Ureter (tissue), 1 donor: ENCODE results near the genes RABIF, ADORA1 and CHIT1.

- PRO-cap, result no peak
Measured at GRCh38 chr1:202349391-202349609, 801 bp downstream of the PPP1R12B start.

GRCh38 chr1:202462455-202462614, 113.8 kb downstream of the PPP1R12B start:
- PRO-cap, result no peak

DNA sequence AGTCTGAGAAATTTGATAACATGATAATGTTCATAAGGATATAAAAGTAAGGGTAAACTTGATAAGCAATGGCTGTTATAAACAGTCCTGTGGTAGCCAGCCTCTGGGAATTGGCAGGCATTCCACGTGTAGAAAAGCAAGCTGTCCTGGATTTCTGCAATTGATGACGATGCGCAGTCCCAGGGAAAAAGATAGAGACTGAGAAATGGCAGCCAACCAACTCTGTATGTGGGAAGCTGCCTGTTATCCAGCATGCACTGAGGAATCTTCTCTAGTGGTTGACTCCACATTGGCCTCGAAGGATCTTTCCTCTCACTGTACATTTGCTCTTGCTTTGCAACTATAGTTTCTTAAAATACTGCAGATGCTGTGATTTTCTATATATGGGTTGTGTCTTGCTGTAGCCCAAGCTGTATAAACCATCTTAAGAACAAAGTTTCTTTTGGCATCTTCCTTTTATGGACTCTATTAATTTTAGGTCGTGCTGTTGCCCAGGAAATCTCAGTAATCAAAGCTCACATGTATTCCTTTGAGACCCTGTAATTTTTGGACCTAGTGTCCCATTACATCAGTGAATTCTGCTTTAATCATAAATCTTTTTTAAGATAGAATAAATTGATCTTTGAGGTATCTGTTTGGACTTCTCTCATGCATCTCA, 157.5 kb downstream of the PPP1R12B start:
- PRO-cap, result no peak

GRCh38 chr1:202520141-202521270, 172.0 kb downstream of the PPP1R12B start:
- PRO-cap, result no peak

- PRO-cap, result no peak
Measured at GRCh38 chr1:202565997-202566806, 144.1 kb downstream of the SYT2 start.

GRCh38 chr1:202805400-202806144, 2.6 kb downstream of the KDM5B start:
- PRO-cap, result no peak

DNA sequence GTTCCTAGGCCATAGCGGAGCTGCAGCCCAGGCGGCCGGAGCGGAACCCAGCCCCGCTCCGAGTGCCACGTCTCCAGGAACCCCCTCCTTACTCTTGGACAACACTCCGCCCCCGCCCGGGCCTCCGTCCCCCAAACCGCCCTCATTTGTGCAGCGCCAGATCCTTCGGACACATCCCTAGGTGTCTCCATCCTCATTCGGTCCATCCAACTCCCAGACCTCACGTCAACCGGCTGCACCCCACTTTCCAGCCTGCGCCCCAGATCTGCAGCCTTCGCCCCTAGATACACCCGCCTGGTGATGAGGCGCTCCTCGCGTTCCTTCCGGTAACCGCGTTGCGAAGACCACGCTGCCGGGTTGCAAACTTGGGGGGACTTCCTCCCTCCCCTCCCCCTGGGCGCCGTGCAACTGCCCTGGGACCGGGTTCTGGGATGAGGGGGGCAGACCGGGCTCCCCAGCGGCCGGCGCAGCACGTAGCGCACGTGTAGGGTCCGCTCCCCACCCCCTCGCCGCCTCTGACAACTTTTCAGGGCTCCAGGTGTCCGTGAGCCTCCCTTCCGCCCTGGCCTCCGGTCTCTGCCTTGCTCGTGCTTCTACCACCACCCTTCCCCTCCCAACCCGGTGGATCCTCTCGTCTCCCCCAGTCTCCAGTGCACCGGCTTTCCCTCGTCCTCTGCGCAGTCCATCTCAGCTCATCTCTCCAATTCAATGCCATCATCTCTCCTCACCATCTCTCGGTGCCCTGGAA, 3.0 kb upstream of the KDM5B start:
- PRO-cap, result unidirectional peak, minus-strand start at position 64 of the sequence

DNA sequence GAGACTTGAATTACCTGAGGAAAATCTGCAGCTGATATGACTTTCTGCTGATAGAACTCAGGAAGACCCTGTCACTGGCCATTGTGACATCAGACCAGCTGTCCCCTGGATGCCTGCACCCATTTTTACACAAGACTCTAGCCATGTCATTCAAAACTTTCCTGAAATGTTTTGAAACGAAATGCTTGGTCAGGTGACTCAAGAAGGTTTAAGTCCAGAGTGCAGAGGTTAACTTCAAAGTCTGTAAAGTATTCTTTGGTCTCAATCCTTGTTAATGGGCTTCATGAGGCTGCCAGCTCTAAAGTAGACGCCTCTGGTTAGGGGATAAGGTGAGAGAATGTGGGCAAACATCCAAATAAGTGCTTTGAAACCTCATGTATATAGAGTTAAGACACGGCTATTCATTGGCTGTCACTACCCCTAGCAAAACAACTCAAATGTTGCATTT, 26.3 kb downstream of the RABIF start:
- PRO-cap, result no peak

DNA sequence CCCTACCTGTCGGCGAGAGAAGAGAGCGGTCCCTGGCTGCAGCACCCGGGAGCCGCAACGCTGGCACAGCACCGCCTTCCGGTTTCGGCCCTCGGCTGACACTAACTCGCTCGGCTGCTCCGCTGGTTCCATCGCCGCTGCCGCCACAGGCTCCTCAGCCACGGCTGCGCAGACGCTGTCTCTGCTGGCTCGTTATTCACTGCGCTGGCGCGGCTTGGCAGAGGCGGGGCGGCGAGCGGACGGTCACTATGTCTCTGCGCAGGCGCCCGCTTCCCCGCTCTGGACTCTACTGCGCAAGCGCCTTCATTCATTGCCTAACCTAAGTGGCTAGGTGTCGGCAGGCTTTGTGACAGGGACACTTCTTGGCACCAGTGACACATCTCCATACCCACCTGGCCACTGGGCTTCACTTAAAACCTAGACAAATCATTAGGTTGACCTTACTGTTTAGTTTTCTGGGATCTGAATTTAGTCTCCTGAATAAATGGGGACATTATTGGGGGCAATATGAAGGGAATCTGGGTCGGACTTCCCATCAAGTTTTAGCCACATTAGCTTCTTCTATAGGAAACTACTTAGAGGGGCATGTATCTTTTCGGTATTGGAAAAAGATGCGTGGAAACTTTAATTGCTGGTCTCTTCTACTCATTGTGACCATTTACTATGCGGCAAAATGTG, at the start of gene RABIF:
TSS of gene RABIF (minus strand) at position 183 of the 678 bp plus-strand sequence.
- PRO-cap, result bidirectional peak, plus-strand start at position 310 of the sequence, minus-strand start at position 156 of the sequence

- PRO-cap, result no peak
Measured at GRCh38 chr1:202959010-202960314, 1.4 kb upstream of the ADIPOR1 start.

DNA sequence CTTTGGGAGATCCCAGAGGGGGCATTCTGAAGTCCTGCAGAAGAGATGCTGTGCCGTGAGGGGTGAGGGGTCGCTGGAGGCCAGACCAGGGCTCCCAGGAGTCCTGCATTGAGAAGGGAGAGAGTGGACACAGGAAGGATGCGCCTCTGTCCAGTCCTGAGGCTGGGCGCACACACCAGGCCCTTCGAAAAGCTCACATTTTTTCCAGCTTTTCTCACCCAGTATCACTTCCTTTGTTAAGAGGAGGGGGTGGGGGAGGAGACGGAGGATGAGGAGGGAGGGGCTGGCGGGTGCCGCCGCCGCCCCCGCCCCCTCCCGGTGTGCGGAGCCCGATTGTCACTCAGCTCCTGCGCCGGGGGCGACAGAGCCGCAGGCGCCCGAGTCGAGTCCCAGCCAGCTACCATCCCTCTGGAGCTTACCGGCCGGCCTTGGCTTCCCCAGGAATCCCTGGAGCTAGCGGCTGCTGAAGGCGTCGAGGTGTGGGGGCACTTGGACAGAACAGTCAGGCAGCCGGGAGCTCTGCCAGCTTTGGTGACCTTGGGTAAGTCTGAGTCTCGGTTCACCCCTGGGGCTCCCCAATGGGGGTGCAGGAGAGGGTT, at the start of gene ADORA1:
TSS of gene ADORA1 (plus strand) at position 339 of the 599 bp plus-strand sequence.
- PRO-cap, result no peak

- PRO-cap, result no peak
Measured at GRCh38 chr1:203229419-203230011, at the start of gene CHIT1. CHIT1 (minus strand) TSS chr1:203229673.

- PRO-cap, result no peak
Measured at GRCh38 chr1:203270780-203271328, 34.5 kb upstream of the BTG2 start.

GRCh38 chr1:203299015-203299563, 6.2 kb upstream of the BTG2 start:
- PRO-cap, result no peak

GRCh38 chr1:203326928-203327258, 21.6 kb downstream of the BTG2 start:
- PRO-cap, result no peak

DNA sequence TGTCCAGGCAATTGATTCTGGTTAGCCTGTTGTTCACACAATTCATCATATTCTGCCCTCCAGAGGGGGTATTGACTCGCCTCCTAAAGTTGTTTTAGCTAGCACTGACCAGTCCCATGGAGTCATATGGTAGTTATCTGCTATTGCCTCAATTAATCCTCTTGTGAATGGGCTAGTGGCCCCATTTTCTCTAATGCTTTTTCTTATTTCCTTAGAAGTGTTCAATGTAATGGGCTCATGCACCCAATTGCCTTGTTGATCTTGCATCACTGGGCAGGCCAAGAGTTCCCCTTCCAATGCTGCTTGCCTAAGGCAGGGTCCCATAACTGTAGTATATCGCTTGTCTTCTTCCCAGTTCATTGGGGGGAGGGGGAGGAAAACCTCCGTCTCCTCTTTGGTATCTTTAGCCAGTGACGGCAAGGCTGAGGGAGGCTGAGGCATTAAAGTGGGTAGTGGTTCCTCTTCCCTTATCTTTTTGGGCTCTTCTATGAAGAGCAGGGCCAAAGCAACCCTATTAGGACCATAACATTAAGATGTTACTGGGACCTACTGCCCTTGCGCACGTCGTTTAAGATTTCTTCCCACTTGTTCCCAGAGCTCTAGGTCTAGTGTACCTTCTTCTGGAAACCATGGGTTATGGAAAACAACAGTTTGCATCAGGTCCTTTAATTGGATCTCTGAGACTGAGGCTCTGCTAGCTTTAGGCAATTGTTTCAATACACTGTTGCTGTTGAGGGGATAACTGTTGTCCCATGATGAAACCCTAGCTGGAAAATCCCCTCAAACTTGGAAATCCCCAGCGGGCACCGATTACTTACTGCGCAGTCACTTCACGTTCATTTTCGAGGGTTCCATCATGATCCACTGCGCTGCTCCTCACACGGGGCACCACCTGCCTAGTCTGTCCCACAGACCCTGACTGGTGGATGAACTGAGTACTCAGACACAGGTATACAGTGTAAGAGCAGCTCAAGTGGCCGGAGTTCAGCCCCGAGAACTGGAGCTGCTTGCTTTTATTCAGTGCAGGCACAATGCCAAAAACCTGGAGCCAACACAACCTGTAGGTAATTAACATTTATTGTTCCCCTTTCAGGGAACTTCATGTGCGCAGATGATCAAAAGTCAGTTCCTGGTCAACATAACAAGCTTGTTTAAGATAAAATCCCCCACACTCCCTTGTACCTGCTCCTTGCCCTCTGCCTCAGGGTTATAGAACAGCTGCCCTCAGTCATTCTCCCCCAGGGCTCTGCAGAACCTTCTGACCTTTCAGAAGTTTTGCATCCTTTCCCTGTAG, 46.9 kb upstream of the PRELP start:
- PRO-cap, result no peak

GRCh38 chr1:203478200-203478618, 2.6 kb downstream of the PRELP start:
- PRO-cap, result no peak

DNA sequence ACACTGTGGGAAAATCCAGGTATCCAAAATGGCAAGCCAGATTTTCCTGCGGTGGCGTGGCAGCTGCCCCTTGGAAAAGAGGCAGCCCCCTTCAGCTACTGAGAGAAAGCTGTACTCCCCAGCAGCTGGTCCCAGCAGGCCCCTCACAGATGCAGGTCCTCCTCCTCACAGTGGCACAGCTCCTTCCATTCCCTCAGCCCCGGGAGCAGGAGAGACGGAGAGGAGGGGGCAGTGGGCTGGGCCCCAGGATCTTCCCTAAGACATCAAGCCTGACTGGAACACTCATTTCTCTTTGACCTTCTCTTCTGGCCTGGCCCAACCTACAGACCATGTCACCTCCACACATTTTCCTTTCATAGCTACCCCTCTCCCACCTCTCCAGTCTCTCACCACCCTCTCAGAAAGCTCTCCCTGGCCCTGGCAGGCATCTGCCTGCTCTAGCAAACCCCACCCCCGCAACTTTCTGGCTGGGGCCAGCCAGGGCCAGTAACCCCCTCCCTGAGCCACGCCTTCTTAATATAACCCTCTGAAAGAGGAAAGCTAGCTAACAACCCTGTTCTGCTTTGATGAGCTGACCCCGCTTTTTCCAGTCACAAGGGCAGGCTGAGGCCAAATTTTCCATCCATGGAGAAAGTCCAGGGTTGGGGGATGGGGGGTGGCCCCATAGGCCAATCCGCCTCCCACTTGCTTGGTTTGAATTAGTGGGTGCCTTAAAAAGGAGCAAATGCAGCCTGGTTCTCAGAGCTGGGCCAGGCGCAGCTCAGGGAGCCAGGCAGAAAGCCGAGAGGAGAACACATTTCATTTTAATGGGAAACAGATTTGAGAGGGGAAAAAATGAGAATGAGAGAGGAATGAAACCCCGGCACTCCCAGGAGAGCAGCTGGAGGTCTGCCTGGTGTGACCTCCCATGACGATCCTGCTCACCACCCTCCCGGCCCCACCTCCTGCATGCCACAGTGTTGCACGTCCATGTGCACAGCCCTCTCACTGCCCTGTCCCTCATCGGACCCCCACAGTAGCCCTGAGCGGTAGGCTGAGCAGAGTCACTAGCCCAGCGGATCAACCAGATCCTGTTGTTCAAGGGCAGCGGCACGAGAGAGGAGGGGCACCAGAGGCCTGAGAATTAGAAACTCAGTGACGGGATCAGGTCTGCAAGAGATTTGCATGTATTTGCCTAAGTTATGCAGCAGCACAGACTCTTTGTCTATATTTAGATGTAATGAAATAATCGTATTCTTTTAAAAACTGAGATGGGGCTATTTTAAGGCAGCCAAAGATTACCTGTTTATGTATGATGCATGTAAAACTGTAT, 62.2 kb downstream of the OPTC start:
- PRO-cap, result bidirectional peak, plus-strand start at position 741 of the sequence, minus-strand start at position 439 of the sequence

DNA sequence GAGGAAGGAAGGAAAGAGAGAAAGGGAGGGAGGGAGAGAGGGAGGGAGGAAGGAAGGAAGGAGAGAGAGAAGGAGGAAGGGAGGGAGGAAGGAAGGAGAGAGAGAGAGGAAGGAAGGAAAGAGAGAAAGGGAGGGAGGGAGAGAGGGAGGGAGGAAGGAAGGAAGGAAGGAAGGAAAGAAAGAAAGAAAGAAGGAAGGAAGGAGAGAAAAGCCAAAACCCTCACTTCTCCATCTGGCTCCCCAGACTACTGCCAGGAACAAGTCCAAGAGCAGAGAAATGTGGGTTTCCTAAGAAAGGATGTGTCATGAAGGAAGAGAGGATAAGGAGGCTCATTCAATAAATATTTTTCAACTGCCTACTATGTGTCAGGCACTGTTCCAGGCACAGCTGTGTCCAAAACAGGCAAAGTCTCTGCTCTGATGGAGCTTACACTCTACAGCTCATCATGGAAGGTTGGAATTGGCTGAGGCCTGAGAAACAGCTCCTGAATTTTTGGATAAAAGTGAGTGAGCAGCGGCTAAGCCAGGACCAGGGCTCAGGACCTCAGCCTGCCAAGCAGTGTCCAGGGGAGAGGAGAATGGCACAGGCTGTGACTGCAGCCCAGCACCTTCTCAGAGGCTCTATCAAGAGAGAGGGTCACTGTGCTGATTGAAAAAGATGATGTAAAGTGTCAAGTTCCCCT, 42.6 kb upstream of the ATP2B4 start:
- PRO-cap, result no peak

DNA sequence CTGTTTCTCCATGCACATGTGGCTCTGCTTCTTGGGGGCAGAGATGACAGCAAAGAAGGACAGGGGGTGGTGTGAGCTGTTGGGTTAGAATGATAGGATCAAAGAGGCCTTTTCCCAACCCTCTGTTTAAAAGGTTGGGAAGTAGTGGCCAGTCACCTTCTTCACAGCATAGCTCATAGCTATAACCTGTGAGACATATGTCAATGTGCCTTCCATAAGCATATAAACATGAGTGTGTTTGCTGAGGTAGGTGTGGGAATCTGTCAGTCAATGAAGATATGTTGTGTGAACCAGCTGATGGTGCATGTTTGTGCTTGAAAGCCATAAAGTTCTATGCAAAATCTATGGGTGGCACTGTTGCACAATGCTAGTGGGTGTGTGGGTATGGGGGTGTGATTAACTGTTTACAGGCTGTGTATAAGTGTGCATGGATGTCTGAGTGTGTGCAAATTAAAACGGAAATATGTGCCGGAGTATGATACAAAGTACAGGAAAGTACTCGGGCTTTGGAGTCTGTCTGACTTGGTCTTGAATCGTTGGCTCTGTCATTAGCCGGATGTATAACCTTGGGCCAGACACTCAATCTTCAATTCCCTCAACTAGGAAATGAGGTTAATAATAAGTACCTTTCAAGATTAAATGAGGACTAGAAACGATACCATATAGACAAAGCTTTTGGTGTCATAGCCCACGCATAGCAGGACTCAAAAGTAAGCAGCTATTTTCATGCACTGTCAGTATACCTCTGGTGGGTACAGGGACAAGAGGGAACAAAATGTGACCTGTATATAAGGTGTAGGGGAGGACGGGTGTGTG, 960 bp upstream of the ATP2B4 start:
- PRO-cap, result no peak